Sternocleidomastoid (tissue), 1 donor: ENCODE data around the genes SI and BCHE.

DNA sequence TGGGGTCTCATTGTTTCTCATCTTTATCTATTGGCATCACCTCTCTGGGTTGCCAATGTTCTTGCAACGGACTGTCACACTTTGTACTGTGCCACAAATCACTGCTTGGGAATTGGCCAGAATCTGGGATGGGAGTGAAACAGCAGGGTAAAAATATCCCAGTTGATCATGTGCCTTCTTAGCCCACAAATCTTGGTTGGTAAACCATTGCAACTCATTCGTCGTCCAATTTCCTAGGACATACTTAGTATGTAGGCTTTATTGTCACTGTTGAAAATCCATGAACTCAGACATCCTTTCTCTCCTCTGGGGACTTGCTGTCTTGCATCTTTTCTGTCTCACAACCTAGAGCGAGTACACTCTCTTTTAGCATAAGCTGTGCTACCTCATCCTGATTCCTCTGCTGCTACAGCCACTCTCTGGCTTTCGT lies 698.6 kb downstream of the OTOL1 start:
- PRO-cap, result no peak

DNA sequence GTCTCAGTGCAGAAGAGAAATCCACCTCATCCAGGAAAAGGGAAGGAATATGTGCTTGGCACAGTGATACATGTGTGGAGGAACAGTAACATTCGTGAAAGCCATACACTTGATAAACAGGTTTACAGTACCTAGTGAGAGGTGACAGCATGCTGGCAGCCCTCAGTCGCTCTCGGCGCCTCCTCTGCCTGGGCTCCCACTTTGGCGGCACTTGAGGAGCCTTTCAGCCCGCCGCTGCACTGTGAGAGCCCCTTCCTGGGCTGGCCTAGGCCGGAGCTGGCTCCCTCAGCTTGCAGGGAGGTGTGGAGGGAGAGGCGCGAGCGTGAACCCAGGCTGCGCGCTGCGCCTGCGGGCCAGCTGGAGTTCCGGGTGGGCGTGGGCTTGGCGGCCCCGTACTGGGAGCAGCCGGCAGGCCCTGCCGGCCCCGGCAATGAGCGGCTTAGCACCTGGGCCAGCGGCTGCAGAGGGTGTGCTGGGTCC lies 1579.5 kb downstream of the SI start:
- PRO-cap, result no peak

- PRO-cap, result no peak
These were observed at the start of gene SI for GRCh38 chr3:165078254-165078652. Gene SI, minus strand, starts transcription at chr3:165078496.

DNA sequence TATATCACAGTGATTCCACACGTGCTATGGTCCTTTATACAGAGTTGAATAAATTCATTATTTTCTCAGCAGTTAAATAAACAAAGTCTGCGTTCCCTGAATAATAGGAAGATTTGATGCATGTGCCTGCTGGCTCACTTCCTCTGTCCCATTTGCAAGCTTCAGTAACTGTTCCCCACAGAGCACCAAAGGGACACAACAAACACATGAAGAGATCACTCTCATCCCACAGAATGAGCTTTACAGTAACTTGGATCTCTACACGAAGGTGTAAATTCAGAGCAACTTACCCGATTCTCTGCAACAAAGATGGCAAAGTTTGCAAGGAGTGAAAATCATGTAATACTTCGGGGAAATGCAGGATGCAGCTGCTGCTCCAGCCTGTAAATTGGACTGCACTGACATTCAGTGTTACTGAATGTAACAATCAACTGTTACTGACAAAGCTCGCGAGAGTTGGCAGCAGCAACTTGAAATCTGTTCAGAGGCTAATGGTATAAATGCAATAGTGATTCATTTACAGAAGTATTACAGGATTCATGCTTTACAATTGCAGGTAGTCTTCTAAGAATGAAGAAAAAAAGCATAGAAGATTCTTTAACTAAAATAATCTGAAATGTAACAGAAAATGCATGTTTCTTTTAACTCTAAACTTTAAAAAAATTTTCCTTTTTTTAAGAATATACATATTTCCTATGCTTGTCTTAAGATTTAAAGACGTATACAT lies at the start of gene BCHE:
Gene BCHE (minus strand): TSS at position 400 of the 727 bp plus-strand sequence.
- PRO-cap, result unidirectional peak, minus-strand start at position 467 of the sequence

- PRO-cap, result no peak
These were observed 362 bp downstream of the SERPINI2 start for GRCh38 chr3:167473502-167473857.

DNA sequence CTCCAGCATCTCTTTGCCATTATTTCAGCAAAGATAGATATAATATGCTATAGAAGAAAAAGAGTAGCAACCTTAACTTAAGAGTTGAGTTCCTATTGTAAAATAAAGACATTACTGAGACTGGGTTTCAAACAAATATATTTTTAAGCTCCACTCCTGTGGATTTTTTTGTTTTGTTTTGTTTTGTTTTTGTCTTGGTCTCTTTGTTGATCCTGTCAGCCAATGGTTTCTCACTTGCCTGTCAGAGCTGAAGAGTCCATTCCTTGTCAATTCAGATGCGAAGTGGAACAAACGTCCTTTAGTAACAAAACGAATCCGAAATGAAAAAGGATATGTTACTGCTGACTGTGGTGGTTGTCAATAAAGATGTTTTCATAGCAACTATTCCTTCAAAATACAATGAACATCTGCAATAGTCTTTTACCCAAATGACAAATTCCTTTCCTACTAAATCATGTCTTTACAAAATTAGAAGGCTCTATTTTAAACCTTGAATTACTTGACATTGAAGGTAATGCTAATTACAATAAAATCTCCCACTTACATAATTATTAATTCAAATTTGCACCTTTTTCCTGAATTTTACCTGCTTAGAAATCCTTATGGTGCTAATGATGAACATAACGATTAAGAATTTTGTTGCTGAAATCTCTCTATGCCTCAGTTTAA lies 134.6 kb downstream of the SERPINI1 start:
- PRO-cap, result no peak

DNA sequence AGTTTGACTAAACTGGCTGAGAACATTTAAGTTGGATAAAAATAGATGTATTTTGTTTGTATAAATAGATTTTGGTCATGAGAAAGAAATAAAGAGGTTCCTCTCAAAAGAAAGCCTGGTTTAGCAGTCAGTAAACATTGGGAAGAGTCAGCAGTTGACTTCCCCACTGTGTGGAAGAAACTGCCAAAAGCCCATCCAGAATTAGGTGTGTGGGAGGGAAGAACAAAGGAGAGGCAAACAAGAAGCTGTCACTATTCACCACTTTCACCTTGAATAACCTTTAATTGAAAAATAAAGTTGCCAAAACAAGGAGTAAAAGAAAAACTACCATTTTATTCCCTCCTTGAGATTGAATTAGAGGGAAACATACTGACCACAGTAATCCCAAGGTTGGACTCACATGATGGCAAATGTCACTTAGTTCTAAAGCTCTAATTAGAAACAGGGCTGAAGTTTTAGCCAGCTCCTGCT lies 139.2 kb downstream of the SERPINI1 start:
- PRO-cap, result no peak

GRCh38 chr3:168028906-168029346 lies 66.8 kb downstream of the GOLIM4 start:
- PRO-cap, result no peak

GRCh38 chr3:168094483-168095077 lies 1.1 kb downstream of the GOLIM4 start:
- PRO-cap, result bidirectional peak, plus-strand start at chr3:168094892, minus-strand start at chr3:168094789

GRCh38 chr3:168677900-168678099 lies 582.1 kb upstream of the GOLIM4 start:
- PRO-cap, result no peak

DNA sequence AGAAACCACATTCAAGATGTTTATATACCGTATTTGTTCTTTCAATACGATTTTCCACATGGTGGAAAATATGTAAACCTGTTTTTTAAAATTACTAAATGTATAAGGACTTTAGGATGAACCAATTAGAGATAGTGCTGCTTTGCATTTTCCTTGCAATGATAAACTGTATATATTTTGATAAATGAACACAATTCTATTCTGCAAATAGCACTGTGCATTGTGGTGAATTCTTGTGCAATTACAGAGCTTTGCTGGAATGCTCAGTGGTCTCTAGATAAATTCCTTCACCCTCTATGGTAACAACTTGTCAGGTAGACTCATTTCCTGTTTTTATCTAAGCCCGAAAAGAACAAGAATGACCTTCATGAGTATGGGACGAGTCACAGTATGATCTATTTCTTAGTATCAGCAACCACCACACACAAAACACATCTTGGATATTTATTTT lies 551.4 kb downstream of the MECOM start:
- PRO-cap, result no peak

DNA sequence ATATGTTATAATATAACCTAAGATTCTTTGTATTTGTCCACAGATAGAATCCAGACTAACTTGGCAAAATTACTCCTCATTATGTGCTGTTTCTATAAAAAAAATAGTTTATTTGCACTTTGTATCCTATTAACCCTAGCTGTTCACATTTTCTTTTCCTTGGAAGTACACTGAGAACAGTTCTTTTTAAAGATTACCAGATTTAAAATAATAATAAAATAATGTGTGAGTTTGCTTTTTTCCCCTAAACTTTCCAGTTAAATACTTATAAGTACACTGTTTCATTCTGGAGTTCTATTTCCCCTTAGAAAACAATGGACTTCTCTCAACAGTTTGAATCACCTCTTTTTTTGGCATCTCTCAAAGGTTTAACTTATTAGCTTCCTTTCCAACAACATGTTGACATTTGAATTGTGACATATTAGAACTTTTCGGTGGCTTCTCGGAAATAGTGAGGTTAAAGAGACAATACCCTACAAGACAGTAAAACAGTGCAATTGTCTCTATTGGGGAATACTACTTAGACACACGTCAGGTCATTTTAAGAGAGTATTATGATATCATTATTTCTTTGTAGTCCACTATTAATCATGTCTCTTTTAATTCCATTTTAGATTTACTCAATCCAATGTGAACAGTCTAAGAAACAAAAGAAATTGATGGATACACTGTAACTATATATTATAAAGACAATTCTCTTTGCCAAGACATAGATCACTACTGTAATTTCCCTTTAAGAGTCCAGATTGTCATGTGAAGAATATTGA lies 529.8 kb downstream of the MECOM start:
- PRO-cap, result no peak

DNA sequence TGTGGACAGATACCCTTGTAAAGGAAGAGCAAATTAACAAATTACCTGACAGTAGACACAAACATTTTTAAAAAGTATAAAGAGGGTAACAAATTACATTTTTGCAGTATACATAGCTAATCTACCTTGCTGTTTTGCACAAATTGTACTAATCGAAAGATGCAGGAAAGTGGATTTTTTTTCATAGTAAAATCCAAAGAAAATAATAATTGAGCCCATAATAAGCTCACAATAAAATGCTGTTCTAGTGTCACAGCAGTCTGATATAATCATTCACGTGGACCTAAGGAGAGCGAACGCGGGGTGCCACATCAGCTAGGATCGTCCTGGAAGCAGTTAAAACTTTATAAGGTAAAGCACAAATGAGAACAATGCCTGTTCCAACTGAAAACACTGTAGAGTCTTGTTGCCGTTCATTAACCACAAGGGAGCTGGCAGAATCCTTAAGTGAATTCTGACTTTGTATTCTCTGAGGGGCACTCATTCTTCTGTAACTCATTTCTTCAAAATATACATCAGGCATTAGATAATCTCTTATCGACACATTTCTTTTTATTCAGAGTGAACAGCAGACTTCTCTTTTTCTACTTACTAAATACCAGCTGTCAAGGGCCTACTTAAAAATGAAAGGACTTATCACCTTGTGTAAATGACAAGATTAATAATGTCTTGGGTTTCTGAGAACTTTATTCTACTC lies 524.7 kb downstream of the MECOM start:
- PRO-cap, result no peak

GRCh38 chr3:169147607-169147988 lies 515.9 kb downstream of the MECOM start:
- PRO-cap, result no peak

DNA sequence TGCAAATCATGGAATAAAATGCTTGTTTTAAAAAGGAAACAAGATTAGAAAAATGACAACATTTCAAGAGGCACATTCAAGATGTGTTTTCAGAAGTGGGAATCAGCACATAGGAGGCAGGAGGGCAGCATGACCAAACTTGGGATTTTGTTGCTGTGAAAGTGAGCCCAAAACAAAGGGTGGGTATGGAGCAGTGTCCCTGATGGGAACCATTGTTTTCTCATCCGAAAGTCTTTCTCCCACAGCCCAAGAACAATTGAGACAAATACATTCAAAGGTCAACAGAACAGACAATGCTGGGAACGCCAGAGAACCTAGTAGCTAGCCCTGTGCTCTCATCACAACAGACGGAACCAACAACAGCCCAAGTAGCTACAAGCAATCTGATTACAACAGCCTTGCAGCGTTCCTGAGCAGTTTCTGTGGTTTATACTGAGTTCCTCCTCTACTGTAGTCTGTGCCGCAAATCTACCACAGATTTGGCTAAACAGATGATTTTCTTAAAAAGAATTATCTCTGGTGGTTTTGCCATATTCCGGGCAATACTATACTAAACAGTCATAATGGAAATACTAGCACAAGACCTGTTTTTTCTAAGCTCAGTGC lies 435.7 kb downstream of the MECOM start:
- PRO-cap, result no peak

GRCh38 chr3:169288368-169289103 lies 375.0 kb downstream of the MECOM start:
- PRO-cap, result no peak

- PRO-cap, result no peak
These were observed 363.7 kb downstream of the MECOM start for GRCh38 chr3:169299725-169300242.

DNA sequence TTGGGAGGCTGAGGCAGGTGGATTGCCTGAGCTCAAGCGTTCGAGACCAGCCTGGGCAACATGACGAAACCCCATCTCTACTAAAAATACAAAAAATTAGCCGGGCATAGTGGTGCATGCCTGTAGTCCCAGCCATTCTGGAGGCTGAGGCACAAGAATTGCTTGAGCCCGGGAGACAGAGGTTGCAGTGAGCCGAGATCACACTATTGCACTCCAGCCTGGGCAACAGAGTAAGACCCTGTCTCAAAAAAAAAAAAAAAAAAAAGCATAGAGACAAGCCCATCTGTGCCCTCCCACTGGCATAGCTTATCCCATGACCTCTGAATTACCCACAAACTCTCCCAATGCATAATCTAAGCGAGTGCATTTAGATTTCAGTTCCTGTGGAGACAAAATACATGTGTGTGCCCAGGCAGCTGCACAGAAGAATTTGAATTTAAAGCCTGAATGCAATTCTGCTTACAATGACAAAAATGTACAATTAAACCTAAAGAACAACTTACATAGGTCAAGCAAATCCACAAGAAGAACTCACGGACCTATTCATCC lies 278.6 kb downstream of the MECOM start:
- PRO-cap, result no peak

- PRO-cap, result bidirectional peak, plus-strand start at chr3:169662287, minus-strand start at chr3:169661961; bidirectional peak, plus-strand start at chr3:169662630, minus-strand start at chr3:169662530; bidirectional peak, plus-strand start at chr3:169663076, minus-strand start at chr3:169662888
These were observed 1.1 kb downstream of the MECOM start for GRCh38 chr3:169662244-169662982.

GRCh38 chr3:169664008-169664255 lies 420 bp upstream of the MECOM start:
- PRO-cap, result no peak